Measurements from ENCODE around the genes B3GALT2, CFHR2, F13B and ASPM.

- PRO-cap, result no peak
- RAMPAGE, long total RNA, 4 experiments, result no peak in any of the 4 experiments
Measured at GRCh38 chr1:192715862-192716565, 80.1 kb downstream of the RGS13 start.

- PRO-cap, result bidirectional peak, plus-strand start at chr1:193013274, minus-strand start at chr1:193013259
- RAMPAGE, long total RNA, 4 experiments, result no peak in any of the 4 experiments
Measured at GRCh38 chr1:193013179-193013841, 45.9 kb downstream of the UCHL5 start.

DNA sequence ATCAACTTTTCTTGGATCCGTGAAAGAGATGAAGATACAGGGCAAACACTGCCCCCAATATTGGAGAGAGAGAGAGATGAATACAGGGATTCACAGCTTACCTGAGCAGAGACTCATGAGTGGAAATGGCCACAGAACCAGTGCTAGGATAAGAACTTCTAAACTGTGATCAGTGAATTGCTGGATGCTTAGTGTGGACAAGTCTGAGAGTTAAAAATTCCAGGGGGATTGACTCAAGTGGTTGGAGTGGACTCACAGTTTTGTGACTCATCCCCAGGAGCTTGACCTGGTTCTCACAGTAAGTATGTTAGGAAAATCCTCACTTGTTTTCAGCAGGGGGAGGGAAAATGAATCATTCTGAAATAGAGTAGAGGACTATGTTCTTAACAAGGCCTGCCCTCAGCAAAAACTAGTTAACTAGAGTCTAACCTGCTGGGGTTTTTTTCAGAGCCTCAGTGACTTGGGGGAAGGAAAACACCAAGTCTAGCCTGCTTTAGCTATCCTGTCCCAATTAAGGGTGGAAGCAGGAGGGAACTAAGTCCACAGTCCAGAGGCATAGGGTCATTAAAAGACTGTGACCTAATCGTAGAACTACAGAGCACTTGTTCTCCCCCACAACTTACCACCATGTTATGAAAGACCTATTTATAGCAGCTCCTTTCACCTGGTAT is 6.2 kb upstream of the CDC73 start:
- PRO-cap, result no peak
- RAMPAGE, long total RNA, 4 experiments, result no peak in any of the 4 experiments

GRCh38 chr1:193185904-193186921 is at the start of gene B3GALT2:
Gene B3GALT2, minus strand, starts transcription at chr1:193186613.
- PRO-cap, result unidirectional peak, minus-strand start at chr1:193186607
- RAMPAGE, long total RNA, 4 experiments, result start-site peak on the minus strand in 2 of 4 experiments, at chr1:193186579-193186626 at its widest, 7 to 144 reads per replicate

- PRO-cap, result no peak
- RAMPAGE, long total RNA, 4 experiments, result no peak in any of the 4 experiments
Measured at GRCh38 chr1:193472856-193473422, 286.5 kb upstream of the B3GALT2 start.

DNA sequence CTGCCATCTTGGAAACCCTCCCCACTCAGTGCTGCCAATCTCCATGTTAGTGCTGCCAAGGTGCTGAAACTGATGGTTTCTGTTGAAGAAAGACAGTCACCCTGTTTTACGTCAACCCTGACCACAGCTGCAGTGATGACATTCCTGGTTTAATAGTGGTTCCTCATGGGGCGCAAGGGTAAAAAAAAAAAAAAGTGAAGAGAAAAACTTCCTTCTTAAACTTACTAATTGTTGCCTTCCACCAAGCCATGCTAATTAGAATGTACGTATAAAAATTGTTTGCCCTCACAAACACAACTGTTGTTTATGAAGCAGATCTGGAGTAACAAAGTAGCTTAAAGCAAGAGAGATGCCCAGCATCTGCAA is 883.2 kb upstream of the B3GALT2 start:
- PRO-cap, result no peak
- RAMPAGE, long total RNA, 4 experiments, result no peak in any of the 4 experiments

DNA sequence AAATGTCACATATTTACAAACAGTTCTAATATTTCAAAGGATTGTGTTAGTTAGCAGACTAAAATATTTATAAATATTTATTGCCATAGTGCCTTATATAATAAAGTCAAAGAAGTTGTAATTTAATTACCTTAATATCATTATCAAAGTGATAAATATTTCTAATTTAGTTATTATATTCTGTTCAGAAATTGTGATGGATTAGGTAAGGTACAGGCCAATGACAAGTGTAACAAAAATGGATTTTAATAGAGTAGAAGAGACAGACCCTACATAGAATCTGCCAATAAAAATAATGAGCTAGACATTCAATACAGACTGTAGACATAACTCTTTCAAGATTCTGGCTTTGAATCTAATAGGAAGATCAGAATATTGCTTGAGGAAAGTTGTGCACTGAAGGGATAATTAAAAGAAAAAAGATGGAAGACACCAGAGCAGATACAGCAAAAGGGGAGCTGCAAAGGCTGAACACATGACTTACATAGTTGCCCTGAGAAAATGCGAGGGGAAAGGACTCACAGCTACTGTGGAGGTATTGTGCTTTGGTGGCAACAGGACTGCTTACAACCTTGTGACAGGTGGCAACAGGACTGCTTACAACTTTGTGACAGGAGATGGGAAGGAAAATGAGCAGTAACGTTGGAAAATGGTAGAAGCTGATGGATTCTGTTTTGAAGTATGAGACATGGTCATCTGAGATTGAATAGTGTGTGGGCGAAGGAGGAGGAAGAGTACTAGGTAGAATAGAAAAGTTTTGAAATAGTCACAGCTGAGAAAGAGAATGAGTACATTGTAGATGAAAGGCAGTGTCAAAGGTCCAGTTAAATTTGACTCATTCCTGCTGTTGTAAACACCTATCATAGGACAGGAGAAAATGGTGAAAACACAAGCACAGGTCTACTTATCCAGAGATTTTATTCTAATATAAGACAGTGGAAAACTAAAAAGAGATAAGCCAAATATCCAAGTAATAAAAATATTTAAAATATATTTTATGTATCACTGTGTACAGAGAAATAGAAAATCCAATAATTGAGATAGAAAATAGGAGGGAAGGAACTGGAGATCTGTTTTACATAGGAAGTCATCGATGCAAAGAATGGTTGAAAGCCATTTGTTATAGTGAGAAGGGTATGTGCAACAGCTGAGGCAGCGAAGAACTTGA is 57.0 kb upstream of the CFHR3 start:
- PRO-cap, result no peak
- RAMPAGE, long total RNA, 4 experiments, result no peak in any of the 4 experiments

- PRO-cap, result no peak
- RAMPAGE, long total RNA, 4 experiments, result no peak in any of the 4 experiments
Measured at GRCh38 chr1:196943375-196943906, at the start of gene CFHR2. Gene CFHR2, plus strand, starts transcription at chr1:196943738.

GRCh38 chr1:197067127-197067375 is at the start of gene F13B:
Gene F13B, minus strand, starts transcription at chr1:197067260.
- PRO-cap, result no peak
- RAMPAGE, long total RNA, 4 experiments, result no peak in any of the 4 experiments

GRCh38 chr1:197145780-197146766 is at the start of gene ASPM:
Gene ASPM, minus strand, starts transcription at chr1:197146669.
- PRO-cap, result no peak
- RAMPAGE, long total RNA, 4 experiments, result start-site peak on the minus strand in 1 of 4 experiments, at chr1:197146541-197146682 at its widest, 7 reads per replicate

GRCh38 chr1:197178928-197179405 is 22.1 kb downstream of the ZBTB41 start:
- PRO-cap, result no peak
- RAMPAGE, long total RNA, 4 experiments, result no peak in any of the 4 experiments

DNA sequence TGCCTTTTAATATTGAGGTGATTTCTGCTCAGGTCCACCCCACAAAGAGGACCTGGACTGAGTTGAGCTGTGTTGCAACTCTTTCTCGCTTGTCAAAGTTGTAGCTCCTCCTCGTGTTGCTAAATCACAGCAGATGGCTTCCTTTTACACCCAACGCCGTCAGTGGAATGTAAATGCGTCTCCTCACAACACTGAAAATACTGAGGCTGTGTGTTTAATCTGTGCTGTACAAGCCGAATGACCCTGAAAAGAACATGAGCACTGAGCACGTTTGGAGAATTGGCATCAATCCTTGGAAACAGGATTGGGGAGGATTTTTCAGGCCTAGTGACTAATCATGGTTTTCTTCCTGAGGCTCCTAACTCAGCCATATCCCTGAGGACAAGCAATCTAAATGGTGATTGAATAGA is 196.0 kb downstream of the CRB1 start:
- PRO-cap, result no peak
- RAMPAGE, long total RNA, 4 experiments, result no peak in any of the 4 experiments

- PRO-cap, result unidirectional peak, plus-strand start at chr1:198156362
- RAMPAGE, long total RNA, 4 experiments, result no peak in any of the 4 experiments
Measured at GRCh38 chr1:198155945-198156438, 806 bp upstream of the NEK7 start.

DNA sequence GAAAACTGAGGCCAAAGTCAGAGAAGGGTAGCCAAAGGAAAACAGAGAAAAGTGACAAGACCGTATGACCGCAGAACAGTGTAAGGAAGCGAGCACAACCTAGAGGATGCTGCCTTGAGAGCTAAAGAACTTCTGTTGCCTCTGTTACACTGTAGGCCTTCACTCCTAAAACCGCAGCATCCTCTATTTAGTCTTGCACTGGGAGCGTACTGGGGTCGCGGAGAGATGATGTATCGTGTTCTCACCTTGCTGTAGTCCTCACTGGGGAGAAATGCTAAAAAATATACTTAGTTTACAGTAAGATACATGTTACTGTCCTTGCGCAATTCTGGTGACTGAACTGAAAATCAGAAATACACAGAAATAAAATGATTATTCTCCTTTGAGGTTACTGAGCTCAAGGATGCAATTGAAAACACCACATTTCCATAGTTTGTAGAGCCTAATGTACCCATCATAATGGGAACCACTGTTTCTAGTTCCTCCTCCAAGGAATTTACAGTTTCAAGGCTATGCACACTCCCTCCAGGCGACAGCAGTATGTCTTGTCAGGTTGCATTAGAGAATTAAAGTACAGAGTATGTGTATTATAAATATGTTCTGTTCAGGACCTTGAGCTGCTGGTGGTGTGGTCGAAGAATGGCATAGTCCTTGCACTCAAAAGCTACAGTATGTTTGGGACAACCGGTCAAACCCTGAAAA is 1.3 kb downstream of the NEK7 start:
- PRO-cap, result unidirectional peak, plus-strand start at position 73 of the sequence
- RAMPAGE, long total RNA, 4 experiments, result no peak in any of the 4 experiments

- PRO-cap, result no peak
- RAMPAGE, long total RNA, 4 experiments, result no peak in any of the 4 experiments
Measured at GRCh38 chr1:198174047-198174847, 17.4 kb downstream of the NEK7 start.

DNA sequence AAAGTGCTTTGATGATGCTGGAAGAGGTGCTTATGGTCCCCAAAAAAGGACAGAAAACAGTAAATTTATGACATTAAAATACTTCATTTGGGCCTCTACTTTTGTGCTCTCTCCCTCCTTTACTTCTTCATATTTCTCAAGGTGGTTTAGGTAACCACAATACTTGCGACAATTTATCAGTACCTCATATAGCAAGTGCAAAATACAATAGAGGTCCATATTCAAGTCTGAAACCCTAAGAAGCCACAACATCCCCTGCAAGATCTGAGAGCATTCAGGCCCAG is 24.2 kb upstream of the ATP6V1G3 start:
- PRO-cap, result no peak
- RAMPAGE, long total RNA, 4 experiments, result no peak in any of the 4 experiments

DNA sequence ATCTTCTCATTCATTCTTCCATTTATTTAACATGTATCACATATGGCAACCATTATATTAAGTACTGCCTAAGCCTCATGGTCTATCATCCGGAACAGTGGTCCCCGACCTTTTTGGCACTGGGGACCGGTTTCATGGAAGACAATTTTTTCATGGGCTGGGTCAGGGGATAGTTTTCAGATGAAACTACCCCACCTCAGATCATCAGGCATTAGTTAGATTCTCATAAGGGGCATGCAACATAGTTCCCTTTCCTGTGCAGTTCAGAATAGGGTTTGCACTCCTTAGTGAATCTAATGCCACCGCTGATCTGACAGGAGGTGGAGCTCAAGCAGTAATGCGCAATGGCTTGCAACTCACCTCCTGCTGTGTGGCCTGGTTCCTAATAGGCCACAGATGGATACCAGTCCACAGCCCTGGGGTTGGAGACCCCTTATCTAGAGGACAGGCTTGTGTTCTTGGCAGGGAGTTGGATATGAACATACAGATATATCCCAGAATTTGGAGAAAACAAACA is 5.3 kb upstream of the PTPRC start:
- PRO-cap, result no peak
- RAMPAGE, long total RNA, 4 experiments, result no peak in any of the 4 experiments

DNA sequence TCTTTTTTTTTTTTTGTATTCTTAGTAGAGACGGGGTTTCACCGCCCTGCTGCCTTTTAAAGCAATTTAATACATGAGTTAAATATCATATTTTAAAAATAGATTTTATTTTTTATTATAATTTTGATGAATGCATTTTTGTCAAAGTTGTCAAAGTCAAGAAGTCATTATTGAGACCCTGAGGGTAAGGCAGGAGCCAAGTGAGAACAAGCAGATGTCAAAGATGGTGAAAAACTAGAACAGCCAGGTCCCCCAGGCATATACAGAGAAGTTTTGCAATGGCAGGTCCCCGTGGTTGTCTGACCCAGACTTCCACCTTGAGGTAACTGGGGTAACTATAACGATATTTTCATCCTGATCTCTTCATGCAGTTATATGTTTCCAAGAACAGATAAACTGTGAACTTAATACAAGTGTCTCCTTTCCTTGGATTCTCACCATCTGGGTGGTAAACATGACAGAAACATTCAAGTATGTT is 26.5 kb downstream of the PTPRC start:
- PRO-cap, result no peak
- RAMPAGE, long total RNA, 4 experiments, result no peak in any of the 4 experiments

GRCh38 chr1:198668521-198668910 is 29.7 kb downstream of the PTPRC start:
- PRO-cap, result no peak
- RAMPAGE, long total RNA, 4 experiments, result no peak in any of the 4 experiments

DNA sequence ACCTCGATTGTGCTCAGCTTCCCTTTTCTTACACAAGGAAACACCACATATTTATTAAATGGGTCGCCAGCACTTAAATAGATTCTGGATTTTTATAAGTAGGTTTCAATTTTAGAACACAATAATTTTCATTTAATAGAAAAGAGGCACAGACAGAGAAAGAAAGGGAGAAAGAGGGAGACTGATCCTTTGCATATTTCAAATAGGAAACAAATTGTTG is 113.1 kb downstream of the PTPRC start:
- PRO-cap, result no peak
- RAMPAGE, long total RNA, 4 experiments, result no peak in any of the 4 experiments